ENCODE measurements around a stretch of chr2.

- PRO-cap, result no peak
- RRBS, 2 experiments, result no CpG with 5 or more reads among the region's 2 CpGs
These were observed 4.3 kb downstream of the B3GNT2 start for GRCh38 chr2:62200132-62200637.

DNA sequence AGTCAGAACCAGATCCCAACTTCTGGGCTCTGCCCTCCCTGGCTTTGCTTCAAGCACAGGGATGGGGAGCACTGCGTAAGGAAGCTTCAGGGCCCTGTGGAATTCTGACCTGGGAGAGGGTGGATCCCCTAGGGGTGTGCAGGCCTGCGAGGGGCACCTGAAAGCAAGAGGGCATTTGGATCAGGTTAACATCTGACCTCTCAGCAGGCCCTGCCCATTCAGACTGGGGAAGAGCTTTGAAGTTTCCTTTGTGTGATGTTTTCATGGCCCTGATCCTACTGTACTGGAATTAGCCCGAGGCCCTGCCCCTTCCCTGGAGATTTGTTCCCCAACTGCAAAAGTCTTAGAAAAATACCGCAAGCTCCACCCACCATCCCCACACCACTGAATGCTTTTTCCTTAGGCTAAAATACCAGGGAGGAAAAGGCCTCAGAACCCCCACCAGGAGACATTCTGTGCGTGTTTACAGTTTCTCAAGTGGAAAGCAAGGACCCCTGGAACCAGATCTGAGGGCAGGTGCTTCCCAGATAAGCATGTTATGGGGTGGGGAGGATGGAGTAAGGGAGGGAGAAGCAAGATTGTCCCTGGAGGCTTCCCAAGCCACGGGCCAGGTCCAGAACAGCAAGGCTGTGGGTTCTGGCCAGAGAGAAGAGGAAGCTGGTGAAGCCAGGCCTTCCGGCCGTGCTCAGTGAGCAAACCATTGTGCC lies 94.5 kb downstream of the TMEM17 start:
- PRO-cap, result no peak
- RRBS, 2 experiments, result no CpG with 5 or more reads among the region's 8 CpGs

- PRO-cap, result no peak
- RRBS, 2 experiments, result no CpG with 5 or more reads among the region's 4 CpGs
These were observed 90.9 kb downstream of the TMEM17 start for GRCh38 chr2:62415117-62415489.

DNA sequence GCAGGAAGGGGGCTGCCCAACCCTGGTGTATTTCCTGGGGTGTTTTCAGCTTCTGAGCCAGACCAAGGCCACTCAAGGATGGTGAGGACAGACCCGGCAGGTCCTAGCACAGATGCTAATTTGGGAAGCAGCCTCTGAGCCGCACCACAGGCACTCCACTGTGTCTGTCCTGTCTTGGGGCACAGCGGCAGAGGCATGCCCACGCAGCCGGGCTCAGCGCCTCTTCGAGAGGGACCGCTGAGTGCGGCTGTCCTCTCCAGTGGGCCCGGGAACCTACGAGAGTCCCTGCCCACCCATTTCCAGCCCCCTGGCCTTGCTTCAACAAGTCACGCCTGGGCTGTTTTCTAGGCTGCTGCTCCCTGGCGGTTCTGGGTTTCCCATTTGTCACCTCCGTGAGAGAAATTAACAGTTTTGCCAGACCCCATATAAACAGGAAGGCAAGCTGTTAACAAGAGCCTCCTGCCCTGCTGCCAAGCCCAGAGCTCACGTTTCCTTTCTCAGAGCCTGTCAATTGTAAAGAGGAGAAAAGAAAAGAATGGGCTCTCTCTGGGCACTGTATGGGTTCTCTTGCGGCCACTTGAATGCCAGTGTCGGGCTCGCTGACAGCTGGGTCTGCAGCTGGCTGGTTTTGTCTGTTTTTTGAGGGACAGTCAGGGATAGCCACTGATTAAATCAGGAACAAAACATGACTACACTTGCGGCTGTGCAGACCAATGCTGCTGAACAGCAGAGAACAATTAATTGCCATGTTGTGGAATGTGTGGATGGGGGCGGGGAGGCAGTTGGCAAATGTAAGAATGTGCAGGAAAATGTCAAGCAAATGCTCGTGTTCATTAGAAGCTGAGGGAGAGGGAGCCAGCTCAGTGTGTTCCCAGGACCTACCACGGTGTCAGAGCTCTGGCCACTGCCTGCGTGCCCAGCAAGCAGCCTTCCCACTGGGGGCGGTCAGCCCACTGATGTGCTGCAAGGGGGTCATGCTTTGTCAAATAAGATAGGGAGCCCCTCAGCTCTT lies 30.6 kb downstream of the TMEM17 start:
- PRO-cap, result no peak
- RRBS, 2 experiments, result 14 to 20% methylated on average over 6 to 9 of the region's 24 CpGs

- PRO-cap, result no peak
- RRBS, 2 experiments, result no CpG with 5 or more reads among the region's 1 CpG
These were observed 34.2 kb upstream of the TMEM17 start for GRCh38 chr2:62540208-62540640.

DNA sequence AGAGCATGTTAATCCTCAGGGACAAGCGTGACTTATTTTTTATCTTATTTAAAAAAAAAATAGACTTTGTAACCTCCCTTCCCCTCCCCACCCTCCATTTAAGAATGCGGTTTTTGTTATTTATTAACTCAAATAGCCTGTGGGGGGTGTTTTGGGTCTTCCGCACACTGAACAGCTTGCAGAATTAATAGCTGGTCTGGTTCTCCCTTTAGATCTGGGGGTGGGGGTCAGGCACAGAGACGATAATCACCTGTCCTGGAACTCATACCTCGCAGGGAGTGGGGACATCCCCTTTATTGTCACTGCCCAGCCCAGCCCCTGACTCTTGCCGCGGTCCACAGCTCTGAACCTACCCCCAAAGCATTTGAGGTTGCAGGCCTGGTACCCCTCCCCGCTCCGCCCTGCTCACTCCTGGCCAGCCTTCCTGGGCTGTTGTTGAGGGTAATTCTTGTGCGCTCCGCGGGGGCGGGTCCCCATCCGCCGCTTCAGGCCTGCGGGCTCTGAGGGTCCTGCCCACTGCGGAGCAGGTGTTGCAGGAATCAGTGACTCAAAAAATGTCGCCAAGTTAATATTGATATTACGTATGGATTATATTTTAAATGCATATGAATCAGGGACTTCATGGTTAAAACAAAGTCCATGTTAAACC lies 64.4 kb upstream of the TMEM17 start:
- PRO-cap, result no peak
- RRBS, 2 experiments, result no CpG with 5 or more reads among the region's 19 CpGs

DNA sequence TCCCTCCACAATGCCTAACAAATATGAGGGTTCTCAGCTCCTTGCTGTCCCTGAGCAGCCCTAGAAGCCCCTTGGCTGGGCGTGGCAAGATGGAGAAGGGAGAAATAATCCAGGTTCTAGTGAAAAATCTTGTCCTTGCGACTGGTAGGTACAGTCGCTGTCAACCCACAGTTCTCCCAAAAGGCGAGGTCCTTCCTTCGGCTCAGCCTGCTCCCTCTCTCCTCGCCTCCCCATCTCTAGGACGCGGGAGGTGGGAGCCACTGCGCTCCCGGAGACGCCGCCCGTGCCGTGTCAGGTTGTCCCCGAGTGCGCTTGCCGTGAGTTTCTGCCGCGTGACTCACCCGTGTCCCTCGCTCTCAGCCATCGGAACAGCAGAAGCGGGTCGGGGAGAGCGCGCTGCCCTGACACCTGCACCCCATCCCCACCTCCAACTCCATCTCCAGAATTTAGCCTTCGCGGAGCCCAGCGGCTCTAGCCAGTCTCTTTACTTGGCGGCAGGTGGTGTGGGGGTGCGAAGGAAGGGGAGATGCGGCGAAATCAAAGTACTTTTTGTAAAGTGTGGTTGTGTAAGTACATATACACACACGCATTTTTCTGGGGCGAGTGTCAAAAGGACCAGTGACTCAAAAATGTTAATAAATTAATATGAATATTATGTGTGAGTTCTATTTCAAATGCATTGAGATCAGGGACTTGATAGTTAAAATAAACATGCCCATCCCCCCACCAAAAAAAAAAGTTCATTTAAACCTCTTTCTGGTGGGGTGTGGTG lies 65.1 kb upstream of the TMEM17 start:
- PRO-cap, result no peak
- RRBS, 2 experiments, result no CpG with 5 or more reads among the region's 35 CpGs

- PRO-cap, result no peak
- RRBS, 2 experiments, result no CpG with 5 or more reads among the region's 1 CpG
These were observed 84.0 kb upstream of the TMEM17 start for GRCh38 chr2:62590008-62590346.

- PRO-cap, result no peak
- RRBS, 2 experiments, result no CpG with 5 or more reads among the region's 4 CpGs
These were observed 43.1 kb upstream of the EHBP1 start for GRCh38 chr2:62662215-62662964.

GRCh38 chr2:62955391-62955695 lies 95.3 kb upstream of the OTX1 start:
- PRO-cap, result no peak
- RRBS, 2 experiments, result no CpG with 5 or more reads among the region's 3 CpGs

DNA sequence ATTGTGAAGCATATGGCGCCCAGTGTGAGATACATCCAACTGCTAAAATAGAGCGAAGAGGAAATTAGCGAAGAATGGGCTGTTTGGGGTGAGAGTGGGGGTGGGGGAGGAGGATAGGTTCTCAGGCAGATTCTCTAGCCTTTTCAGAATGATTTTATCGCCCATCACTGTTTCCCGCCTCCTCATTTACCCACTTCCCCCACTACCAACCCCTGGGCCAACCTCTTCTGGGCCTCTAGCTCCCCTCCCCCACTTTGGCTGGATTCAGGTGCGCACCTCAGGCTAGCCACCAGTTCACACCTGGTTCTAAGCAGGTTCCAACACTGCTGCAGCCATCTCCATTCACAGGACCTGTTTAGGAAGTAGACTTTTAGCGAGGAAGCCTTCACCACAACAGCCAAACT lies 6.1 kb upstream of the OTX1 start:
- PRO-cap, result no peak
- RRBS, 2 experiments, result no CpG with 5 or more reads among the region's 7 CpGs

- PRO-cap, result no peak
- RRBS, 2 experiments, result 8 to 30% methylated on average over 20 to 24 of the region's 76 CpGs
These were observed 9.0 kb downstream of the OTX1 start for GRCh38 chr2:63059292-63060466.

DNA sequence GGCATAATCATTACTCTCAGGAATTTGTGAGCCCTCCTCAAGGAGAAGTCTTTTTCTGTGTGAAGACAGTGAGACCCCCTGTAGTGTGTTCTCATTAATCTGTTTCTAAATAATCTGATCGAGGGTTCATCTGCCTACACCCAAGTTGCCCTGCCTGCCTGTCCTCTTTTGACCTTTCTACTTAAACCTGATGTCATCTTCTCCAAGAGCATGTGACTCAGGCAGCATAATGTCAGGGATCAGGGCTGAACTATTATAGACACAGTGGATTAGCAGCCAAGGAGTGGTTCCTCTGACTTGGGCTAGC lies 123.9 kb downstream of the MDH1 start:
- PRO-cap, result no peak
- RRBS, 2 experiments, result no CpG with 5 or more reads among the region's 1 CpG

DNA sequence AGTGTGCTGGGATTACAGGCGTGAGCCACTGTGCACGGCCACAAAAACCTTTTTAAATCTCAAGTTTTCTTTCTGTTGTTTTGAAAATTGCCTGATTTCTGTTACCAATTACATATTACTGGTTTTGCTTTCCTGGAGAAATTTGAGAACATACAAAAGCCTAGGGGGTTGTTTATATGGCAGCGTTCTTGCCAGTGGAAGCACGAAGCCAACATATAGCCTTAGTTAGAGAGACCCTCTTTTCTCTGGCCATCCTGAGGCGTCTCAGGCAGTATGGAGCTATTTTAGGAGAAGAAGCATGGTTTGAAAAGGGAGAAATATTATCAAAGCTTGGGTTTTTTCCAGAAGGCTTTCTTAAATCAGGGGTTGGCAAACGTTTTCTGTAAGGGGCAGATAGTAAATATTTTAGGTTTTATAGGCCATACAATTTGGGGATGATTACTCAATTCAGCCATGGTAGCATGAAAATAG lies 29.9 kb downstream of the UGP2 start:
- PRO-cap, result no peak
- RRBS, 2 experiments, result no CpG with 5 or more reads among the region's 6 CpGs

- PRO-cap, result no peak
- RRBS, 2 experiments, result no CpG with 5 or more reads among the region's 5 CpGs
These were observed 69.2 kb downstream of the VPS54 start for GRCh38 chr2:63949928-63950442.

DNA sequence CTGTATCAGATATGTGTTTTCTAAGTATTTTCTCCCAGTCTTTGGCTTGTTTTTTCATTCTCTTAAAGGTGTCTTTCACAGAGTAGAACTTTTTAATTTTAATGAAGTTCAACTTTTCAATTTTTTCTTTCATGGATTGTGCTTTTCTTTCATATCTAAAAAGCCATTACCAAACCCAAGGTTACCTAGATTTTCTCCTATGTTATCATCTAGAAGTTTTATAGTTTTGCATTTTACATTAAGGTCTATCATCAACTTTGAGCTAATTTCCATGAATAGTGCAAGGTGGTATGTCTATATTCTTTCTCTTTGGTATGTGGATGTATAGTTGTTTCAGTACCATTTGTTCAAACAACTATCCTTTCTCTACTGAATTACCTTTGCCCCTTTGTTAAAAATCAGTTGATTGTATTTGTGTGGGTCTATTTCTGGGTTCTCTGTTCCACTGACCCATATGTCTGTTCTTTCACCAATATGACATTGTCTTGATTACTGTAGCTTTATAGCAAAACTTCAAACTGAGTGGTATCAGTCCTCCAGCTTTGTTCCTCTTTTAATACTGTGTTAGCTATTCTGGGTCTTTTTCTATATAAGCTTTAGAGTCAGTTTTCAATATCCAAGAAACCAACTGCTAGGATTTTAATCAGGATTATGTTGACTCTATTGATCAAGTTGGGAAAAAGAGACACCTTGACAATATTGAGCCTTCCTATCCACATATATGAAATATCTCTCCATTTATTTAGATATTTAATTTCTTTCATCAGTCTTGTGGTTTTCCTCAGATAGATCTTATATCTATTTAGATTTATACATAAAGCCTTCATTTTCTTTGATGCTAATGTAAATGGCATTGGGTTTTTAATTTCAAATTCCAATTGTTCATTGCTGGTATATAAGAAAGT lies 45.1 kb downstream of the VPS54 start:
- PRO-cap, result no peak

DNA sequence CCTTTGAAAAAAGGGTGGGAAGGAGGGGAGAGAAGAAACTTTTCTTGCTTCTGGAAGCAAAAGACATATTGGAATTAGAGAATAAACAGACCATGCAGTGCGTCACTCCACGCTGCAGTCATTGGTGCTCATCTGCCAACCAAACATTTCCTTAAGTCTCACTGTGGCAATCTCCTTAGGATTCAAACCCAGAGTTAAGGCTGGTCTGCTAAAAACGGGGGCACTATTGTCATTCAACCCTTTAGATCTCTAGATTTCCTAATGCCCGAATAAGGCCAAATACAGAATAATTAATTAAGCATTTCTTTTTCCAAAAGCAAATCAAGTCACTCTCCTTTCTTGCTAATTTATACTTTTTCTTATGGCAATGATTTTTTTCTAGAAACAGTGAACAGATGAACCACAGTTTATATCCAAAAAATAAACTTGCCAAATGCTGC lies 50.8 kb downstream of the PELI1 start:
- PRO-cap, result no peak
- RRBS, 2 experiments, result no CpG with 5 or more reads among the region's 4 CpGs

GRCh38 chr2:64096022-64096700 lies 48.1 kb downstream of the PELI1 start:
- PRO-cap, result no peak
- RRBS, 2 experiments, result no CpG with 5 or more reads among the region's 9 CpGs

DNA sequence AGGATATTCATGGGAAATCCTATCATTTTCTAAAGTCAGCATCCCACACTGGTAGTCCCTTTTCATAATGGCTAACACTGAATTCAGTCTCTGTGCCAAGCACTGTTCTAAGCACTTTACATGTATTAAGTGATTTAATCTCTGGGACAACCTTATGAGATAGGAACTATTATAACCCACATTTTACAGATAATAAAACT lies 27.9 kb downstream of the PELI1 start:
- PRO-cap, result no peak

GRCh38 chr2:64261876-64262529 lies 117.8 kb upstream of the PELI1 start:
- PRO-cap, result no peak
- RRBS, 2 experiments, result no CpG with 5 or more reads among the region's 6 CpGs

Measured in astrocyte (in vitro differentiated cells and primary cell).